Bronchus (tissue), 1 donor: ENCODE data around the genes LDLRAD3 and RAG1.

- PRO-cap = no peak
Observed at GRCh38 chr11:34935315-34936063, 19.1 kb downstream of the PDHX start.

- PRO-cap = no peak
Observed at GRCh38 chr11:35012637-35013165, 96.3 kb downstream of the PDHX start.

DNA sequence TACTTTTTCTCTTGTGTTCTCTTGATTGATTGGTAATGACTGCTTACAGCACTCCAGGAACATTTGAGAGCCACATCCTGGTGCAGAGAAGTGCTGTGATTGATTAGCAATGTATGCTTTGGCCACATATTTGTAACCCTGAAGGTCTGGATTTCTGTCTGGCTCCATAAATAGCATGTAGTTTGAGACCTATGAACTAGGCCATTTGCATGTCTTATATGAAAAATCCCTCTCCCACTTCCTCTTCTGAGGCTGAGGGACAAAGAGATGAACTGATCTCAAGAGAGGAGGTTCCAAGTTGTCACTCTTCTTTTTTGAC lies 49.3 kb upstream of the CD44 start:
- PRO-cap = no peak

DNA sequence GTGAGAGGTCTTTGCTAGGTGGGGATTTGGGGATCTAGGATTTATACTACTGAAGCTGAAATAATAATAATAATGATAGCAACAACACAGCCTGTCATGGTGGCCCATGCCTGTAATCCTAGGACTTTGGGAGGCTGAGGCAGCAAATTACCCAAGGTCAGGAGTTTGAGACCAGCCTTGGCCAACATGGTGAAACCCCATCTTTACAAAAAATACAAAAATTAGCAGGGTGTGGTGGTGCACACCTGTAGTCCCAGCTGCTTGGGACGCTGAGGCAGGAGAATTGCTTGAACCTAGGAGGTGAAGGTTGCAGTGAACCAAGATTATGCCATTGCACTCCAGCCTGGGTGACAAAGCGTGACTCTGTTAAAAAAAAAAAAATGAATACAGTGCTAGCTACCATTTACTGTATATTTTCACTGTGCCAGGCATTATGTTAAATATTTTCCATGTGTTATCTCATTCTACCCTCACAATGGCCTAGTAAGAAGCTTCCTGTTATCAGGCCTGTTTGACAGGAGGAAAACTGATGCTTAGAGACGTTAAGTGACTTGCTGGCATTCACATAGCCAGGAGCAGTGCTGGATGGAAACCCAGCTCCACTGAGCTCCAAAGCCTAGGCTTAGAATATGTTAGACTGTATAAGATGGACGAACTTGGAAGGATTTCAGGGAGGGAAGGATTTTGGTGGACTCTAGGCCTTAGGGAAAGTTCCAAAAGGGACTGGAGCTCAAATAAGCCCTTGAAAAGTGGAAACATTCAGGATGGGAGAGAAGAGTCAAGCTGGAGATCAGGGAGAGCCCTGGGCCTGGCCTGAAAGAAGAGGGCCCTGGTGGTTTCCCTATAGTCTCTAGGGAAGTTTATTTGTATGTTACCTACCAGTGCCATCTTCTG lies 1.9 kb downstream of the CD44 start:
- PRO-cap = no peak

DNA sequence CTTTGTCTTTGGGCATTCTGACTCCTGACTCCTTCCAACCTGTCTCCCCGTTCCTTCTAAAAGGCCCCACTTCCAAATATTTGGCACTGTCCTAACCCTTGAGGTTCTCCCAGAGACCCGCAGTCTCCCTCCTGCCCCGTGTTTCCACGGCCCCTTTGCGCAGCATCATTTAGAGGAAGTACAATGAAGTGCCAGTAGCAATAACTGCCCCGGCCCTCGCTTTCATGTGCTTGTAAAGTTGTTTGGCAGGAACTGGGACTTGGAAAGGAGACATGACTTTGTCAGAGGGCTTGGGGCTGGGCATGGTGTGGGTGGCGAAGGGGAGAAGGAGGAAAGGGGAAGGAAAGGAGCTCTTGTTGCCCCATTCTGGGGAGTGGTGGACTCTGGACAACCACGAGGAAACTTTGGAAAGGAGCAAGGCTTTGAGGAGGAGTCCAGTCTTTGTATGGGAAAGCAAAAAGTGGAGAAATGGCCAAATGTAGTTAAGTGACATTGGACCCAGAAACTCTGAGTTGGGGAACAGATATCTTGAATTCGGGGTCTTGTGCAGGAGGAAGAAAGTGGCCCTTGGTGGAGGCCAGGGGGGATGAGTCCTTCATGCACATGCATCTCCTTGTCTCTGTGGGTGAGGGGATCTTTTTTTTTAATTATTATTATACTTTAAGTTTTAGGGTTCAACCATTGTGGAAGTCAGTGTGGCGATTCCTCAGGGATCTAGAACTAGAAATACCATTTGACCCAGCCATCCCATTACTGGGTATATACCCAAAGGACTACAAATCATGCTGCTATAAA lies 2.8 kb downstream of the CD44 start:
- PRO-cap = no peak

- PRO-cap = no peak
Observed at GRCh38 chr11:35176923-35177119, 37.9 kb downstream of the CD44 start.

GRCh38 chr11:35228994-35229600 lies 90.1 kb downstream of the CD44 start:
- PRO-cap = no peak

DNA sequence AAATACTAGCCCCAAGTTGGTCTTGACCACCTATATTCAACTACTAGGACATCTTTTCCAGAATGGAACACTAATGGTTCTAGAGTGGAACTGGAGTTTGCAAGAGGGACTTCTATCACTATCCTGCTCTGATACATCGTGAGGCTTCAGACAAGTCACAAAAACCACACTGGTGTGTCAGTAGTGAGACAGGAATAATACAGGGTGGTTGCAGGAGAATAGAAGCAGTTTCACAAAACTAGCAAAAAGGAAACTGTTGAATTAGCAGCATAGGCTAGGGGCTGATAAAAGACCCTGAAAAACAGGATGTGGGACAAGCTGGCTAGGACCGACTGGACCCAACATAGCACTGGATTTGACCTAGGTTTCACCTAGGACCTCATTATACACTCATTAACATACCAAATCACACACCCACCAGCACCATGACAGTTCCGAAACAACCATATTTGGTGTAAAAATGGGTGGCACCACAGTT lies 76.4 kb downstream of the SLC1A2 start:
- PRO-cap = no peak

DNA sequence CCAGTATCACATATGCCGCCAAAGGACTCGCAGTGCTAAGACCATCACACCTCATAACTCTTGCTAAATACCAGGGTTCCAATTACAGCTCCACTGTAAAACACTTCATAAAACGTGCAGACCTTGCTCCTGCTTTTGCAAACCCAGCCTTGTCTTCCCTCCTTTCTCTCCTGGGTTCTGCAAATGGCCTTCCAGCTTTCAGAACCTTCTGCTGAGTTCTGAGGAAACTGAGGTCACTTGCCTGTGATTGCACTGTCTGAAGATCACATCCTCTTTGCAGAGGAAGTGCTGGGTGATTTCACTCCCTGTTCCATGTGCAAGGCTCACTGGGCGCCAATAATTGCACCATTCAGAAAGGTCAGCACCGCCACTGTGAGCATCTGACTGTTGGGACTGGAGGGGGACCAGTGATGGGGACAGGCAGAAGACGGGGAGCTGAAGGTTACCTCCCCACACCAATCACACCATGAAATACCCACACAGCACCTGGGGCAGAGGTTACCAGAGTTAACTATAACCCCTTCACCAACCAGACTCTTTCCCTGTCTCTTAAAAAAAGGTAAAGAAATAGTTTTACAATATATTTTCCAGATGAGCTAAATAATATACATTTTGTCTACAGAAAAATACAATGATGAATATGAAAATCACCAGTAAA lies 74.1 kb downstream of the SLC1A2 start:
- PRO-cap = no peak

DNA sequence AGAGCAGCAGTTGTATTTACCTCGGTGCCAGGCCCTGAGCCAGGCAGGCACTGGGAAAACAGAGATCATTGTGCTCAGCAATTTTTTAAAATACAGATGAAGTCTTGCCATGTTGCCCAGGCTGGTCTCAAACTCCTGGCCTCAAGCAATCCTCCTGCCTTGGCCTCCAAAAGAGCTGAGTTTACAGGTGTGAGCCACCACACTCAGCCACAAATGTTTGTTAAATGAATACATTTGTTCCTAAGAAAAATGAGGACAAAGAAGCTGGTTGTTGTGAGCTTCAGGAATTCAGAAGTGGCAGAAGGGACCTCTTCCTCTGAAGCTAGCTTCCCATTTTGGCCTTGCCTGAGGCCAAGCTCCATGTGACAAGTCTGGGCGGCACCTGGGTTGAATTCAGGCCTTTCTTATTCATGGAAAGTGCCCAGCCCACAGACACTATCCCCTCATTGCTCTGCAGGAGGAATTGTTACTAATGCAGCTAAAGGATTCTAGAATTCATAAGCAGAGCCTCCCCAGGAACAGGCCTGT lies 71.6 kb downstream of the SLC1A2 start:
- PRO-cap = no peak

GRCh38 chr11:35418045-35418740 lies 1.2 kb downstream of the SLC1A2 start:
- PRO-cap = no peak

DNA sequence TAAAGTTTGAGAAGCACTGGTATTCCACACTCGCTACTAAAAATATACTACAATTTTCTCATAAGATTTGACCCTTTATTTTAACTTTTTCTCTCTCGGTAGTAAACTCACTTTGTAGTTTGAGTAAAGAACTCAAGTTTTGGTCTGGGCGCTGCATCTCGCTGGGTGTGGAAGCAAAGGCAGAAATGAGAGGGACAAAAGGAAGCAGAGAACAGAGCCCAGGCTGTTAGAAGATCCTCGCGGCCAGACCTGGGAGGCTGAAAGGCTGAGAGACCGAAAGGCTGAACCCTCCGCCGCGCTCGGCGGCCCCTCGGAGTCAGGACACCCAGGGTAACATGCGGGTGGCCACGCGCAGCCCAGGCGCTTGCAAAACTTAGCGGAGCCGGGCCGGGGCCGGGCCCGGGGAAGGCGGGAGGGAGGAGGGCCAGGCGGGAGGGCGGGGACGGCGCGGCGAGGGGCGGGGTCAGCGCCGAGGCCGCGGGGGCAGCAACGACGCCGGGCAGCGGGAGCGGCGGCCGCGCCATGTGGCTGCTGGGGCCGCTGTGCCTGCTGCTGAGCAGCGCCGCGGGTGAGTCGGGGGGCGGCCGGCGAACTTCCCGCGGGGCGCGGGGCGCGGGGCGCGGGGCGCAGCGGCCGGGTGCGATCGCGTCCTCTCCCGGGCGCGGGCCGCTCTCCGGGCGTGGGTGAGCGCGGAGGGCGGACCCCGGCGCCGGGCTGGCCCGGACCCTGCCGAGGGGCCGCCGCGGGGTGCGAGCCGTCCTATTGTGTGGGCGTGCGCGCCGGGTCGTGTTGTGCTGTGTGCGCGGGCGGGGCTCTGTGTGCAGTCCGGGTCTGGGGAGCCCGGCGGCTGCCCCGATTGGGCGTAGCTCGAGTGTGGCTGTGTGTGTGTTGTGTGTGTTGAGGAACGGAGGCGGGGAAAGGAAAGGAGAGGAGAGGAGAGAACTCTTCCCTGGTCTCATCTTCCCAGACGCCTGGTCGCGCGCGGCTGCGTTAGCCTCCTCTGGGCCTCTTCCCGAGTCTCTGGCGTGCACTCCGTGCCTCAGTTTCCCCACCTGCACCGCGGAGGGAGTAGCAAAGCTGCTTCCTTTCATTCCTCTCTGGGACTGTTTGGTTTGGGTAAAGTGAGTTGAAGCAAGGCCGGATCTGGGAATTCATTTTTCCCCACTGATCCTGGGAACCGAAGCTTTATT lies at the start of gene LDLRAD3:
LDLRAD3 (plus strand) TSS at position 486 of the 1,190 bp plus-strand sequence.
- PRO-cap = bidirectional peak, plus-strand start at position 489 of the sequence, minus-strand start at position 312 of the sequence; unidirectional peak, plus-strand start at position 958 of the sequence

GRCh38 chr11:36110022-36110942 lies 166.4 kb downstream of the LDLRAD3 start:
- PRO-cap = no peak

- PRO-cap = no peak
Observed at GRCh38 chr11:36148625-36149219, 140.5 kb downstream of the COMMD9 start.

- PRO-cap = no peak
Observed at GRCh38 chr11:36167058-36167500, 122.1 kb downstream of the COMMD9 start.

- PRO-cap = no peak
Observed at GRCh38 chr11:36345040-36345509, 49.0 kb downstream of the PRR5L start.

DNA sequence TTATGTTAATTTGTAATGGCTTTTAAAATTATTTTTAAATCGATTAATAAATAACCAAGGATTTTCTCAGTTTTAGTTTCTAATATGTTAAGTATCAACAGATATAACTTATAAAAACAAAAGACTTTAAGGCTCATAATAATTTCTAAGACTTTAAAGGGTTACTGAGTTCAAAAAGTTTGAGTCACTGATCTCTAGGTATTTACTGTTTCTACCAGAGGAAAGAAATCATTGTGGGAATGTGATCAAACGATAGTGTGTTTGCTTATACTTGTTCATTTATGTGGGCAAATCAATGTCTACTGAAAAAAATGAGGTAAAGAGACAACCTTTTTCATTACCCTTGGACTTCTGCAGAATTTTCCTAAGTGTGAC lies 65.3 kb downstream of the PRR5L start:
- PRO-cap = no peak

DNA sequence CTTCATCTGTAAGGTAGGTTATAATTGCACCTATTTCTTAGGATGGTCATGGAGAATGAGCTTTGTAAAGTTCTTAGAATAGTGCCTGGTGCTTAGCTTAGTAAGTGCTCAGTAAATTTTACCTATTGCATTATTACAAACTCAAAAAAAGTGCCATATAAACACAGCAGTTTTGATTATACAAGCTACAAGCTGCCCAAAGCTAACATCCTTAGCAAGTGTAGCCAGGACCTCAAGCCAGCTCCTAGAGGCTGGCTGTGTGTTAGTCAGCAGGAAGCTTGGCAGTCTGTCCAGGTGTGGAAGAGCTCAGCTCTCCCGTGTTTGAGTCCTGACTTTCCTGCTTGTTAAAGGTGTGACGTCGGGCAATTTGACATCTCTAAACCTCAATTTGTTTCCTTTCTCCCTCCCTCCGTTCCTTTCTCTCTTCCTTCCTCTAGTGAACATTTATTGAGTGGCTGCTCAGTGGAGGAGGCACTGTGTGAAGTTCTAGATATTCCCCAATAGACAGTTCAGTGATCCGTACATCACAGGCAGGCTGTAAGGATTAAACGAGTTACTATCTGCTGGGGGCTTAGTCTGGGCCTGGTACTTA lies 68.5 kb downstream of the PRR5L start:
- PRO-cap = no peak

DNA sequence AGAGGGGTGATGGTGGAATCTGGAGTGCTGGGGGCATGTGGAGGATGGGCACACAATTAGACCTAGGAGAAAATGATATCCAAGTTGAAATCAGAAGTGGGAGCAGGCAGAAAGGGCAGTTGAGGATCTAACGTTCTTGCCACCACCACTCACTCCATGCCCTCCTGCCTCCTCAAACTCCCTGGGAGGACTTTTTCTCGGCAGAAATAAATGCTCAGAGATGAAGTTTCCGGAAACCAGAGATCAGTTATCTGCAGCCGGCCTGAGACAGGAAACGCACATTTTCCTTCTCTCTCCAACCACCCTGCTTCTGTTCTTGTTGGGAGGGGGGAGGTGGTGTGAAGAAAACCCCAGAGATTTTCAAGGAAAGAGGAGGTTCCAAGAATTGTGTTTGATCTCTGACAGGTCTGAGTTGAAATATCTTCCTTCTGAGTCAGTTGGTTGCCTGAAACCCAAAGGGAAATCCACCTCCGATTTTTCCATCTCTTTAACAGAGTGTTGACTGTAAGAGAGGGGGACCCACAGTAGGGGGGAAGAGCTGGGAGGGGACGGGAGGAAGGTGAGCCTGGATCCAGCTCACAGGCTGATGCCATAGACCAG lies 100.9 kb downstream of the TRAF6 start:
- PRO-cap = no peak

DNA sequence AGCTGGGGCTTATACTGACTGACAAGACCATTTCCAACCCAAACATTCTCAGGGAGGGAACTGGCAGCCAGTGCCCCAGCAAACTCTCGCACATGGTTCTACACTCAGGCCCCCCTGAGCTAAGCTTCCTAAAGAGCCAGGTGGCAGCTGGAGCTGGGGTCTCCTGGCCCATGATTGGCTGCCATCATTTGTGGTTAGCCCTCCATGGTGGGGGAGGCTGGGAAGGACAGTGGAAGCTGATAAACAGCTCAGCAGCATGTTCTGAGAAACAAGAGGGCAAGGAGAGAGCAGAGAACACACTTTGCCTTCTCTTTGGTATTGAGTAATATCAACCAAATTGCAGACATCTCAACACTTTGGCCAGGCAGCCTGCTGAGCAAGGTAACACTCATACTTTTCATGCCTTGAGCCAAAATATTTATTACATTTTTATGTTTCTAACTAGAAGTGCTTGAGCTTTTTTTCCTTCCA lies at the start of gene RAG1:
RAG1 (plus strand) TSS at position 266 of the 471 bp plus-strand sequence.
- PRO-cap = no peak